GM19239 (cell line): ENCODE measurements around a stretch of chr7.

DNA sequence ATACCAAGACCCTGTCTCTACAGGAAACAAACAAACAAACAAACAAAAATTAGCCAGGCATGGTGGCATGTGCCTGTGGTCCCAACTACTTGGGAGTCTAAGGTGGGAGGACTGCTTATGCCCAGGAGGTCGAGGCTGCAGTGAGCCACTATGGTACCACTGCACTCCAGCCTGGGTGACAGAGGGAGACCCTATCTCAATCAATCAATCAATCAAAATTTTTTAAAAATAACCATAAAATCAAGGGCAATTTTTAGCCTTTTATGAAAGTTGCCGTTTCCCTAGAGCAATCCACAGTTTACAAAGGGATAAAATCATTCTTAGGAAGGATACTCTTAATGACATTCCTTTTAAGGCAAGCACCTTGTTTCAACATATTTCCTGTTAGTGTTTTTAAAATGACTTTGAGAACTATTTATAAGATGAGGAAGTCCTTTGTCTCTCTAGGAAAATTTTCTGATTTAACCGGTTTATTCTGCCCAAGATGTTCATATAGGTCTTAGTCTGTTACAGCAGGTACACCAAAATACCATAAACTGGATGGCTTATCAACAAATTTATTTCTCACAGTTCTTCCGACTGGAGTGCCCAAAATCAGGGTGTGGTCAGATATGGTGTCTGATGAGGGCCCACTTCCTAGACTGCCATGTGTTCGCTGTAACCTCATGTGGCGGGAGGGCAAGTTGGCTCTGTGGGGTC lies 78.0 kb downstream of the GSAP start:
- RRBS, result no CpG with 5 or more reads among the region's 6 CpGs

DNA sequence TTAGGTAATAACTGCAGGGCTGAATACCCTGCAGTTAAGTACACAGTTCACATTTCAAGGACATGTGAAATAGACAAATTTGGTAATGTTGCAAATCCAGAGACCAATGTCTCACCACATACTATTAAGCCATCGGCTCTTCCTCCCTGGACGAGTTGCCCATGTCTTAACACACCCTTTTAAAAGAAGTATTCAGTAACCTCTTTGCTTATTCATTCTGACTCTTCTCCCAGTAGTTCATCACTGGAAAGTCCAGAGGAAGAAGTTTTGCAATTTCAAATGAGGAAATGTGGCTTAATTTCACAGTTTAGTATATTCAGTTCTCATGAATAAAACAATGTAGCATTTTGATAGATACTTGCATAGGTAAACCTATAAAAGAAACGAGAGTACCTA lies 6.0 kb downstream of the GSAP start:
- RRBS, result no CpG with 5 or more reads among the region's 3 CpGs

- RRBS, result no CpG with 5 or more reads among the region's 2 CpGs
Measured at GRCh38 chr7:77541744-77542618, 4.9 kb downstream of the PTPN12 start.

- RRBS, result no CpG with 5 or more reads among the region's 7 CpGs
Measured at GRCh38 chr7:77601360-77602253, 64.5 kb downstream of the PTPN12 start.

GRCh38 chr7:77606178-77606925 lies 69.3 kb downstream of the PTPN12 start:
- RRBS, result no CpG with 5 or more reads among the region's 5 CpGs

DNA sequence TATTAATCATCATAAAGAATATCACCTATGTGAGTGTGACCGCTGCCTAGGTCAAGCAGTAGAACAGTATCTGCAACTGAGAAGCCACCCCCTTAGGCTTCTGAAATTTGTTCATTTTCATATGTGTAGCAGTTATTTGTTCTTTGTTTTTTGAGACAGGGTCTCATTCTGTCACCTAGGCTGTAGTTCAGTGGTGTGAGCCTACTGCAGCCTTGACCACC lies 54.2 kb upstream of the RSBN1L start:
- RRBS, result no CpG with 5 or more reads among the region's 1 CpG

GRCh38 chr7:77717468-77718159 lies 21.4 kb downstream of the RSBN1L start:
- RRBS, result no CpG with 5 or more reads among the region's 10 CpGs

DNA sequence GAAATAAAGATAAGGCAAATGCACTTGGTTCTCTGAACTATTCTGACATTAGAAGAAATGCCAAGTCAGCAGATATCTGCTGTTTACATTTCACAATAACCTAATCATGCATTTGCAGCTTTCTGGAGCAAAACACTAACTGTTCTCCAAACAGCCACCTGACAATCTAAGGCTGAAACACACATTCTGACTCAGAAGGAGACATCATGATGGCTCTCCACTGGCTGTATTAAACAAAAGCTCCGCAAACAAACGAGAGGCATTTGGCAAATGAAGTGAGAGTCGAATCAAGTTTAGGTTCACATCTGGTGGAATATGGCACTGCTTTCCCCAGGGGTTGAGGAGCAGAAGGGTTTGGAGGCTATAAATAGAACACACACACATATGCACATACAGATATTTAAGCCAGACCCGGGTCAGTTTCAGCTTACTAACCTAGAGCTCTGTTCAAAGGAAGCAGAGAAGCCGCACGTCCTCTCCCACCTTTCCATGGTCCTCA lies 683.0 kb downstream of the MAGI2 start:
- RRBS, result no CpG with 5 or more reads among the region's 6 CpGs

GRCh38 chr7:78953234-78953808 lies 500.1 kb downstream of the MAGI2 start:
- RRBS, result no CpG with 5 or more reads among the region's 4 CpGs

- RRBS, result no CpG with 5 or more reads among the region's 4 CpGs
Measured at GRCh38 chr7:80078021-80078536, 56.6 kb upstream of the GNAI1 start.

GRCh38 chr7:80188971-80189455 lies 54.4 kb downstream of the GNAI1 start:
- RRBS, result no CpG with 5 or more reads among the region's 4 CpGs

DNA sequence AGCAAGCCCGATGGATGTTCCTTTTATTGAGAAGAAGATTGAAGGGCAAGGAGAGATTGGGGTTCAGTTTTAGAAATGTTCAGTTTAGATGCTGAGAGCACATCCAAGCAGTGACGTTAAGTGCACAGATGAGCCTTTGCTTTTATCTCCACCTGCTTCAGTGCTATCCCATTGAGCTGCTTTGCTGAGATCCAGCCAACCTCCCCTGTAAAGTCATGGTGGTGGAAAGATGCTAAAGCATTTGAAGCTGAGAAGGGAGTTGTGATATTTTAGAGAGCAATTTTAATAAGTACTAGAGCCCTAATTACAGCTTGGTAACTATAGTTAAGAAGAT lies 76.5 kb downstream of the HGF start:
- RRBS, result no CpG with 5 or more reads among the region's 2 CpGs

DNA sequence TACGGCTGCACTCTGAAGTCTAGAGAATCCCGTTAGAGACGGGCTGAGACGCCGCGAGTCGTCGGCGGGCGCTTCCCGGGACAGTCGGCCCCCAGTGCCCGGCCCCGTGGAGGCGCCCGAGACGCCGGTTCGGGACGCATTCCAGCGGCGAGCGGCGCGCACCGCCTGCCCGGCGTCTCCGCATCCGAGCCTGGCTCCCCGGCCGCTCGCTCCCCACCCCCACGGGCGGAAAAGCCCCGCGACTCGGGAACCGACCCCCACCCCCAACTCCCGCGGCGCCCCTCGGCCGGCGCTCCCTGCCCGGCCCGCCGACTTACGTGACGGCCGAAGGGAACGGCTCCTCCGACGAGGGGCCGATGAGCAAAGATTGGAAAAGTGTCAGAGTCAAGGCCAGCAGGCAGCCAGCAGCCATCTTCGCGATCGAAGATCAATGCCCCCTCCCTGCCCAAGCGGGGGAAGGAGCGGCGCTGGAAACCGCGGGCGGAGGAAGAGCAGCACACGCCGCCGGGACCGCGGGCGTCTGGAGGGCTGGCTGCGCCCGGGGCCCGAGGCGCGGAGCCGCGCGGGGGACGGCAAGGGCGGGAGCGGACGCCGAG lies 431 bp downstream of the CACNA2D1 start:
- RRBS, result 5% methylated on average over 18 of the region's 83 CpGs

DNA sequence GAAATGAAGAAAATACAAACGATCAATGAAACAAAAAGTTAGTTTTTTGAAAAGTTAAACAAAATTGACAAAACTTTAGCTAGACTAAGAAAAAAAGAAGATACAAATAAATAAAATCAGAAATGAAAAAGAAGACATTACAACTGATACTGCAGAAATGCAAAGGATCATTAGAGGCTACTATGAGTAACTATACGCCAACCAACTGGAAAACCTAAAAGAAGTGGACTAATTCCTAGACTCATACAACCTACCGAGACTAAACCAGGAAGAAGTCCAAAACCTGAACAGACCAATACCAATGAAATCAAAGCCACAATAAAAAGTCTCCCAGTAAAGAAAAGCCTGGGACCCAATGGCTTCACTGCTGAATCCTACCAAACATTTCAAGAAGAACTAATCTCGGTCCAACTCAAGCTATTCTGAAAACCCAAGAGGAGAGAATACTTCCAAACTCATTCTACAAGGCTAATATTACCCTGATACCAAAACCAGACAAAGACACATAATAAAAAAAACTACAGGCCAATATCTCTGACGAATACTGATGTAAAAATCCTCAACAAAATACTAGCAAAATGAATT lies 20.4 kb downstream of the ELAPOR2 start:
- RRBS, result no CpG with 5 or more reads among the region's 5 CpGs

DNA sequence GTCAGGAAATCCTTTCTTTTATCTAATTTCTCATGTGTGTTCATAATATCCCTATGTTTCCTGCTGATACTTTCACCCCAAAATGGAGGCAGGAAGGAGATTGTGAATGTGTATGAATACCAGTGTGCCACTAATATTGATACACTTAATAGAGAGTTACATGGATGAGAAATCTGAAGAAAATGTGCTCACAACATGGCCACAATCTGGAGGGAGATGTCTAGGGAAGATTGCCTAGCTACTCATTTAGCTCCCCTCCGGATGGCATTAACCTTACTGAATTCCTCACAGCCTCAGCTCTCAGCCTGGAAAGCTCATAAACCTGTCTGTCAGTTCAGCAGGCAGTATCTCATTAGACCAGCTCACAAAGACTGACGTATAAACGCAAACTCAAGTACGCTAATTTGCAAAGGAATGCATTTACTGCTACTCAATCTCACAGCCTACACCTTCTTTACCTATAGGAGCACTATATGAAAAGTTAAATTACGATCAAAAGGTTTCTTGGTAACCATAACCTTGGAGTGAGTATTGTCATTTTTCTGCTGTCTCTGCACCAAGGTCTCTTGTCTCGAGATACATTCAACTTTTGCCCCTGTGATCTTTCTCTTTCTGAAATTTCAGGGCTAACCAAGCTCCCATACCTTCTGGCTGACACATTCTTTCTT lies 23.3 kb upstream of the DMTF1 start:
- RRBS, result no CpG with 5 or more reads among the region's 6 CpGs

DNA sequence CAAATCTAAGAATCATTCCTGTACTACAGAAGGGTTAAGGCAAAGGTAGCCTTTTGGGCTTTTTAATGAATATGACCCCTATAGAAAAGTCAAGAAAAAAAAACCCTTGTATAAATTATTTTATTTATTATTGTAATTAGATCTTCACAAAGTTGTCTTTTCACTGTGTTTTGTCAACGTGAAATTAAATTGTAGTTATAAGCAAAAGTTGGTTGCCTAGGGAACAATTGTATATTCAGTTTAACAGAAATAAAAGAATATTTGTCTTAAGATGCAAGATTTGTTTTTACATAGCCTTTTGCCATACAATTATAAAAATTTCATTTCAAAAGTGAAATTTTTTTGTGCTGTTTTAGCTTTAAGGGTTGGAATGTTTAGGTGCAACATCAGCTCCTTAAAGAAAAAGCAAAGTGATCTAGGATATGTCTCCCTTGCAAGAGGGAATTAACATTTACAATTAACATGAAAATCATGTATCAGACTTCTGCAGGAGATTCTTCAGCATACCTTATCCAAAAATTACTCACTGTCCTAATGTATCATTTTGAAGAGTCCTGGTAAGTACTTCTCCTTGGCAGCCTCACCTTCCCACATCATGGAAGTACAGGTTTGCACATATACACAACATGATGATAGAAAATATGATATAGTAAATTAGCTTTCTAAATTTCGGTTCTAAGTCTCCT lies 23.3 kb downstream of the TMEM243 start:
- RRBS, result no CpG with 5 or more reads among the region's 2 CpGs

GRCh38 chr7:87199895-87200551 lies 19.5 kb downstream of the TMEM243 start:
- RRBS, result no CpG with 5 or more reads among the region's 7 CpGs

- RRBS, result no CpG with 5 or more reads among the region's 11 CpGs
Measured at GRCh38 chr7:87345938-87346575, 593 bp downstream of the CROT start.

DNA sequence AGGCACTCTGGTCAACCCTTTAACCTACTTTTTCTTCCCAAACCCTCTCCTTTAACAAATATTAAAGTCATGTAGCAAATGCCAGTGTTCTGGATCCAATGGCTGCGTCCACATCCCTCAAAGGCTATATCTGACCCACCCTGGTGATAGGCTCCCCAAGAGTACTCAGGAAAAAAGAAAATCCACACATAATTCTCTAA lies 25.4 kb downstream of the ABCB4 start:
- RRBS, result no CpG with 5 or more reads among the region's 1 CpG